Caco-2 (cell line): ENCODE data around the genes CEACAM5, PAFAH1B3 and CNFN.

DNA sequence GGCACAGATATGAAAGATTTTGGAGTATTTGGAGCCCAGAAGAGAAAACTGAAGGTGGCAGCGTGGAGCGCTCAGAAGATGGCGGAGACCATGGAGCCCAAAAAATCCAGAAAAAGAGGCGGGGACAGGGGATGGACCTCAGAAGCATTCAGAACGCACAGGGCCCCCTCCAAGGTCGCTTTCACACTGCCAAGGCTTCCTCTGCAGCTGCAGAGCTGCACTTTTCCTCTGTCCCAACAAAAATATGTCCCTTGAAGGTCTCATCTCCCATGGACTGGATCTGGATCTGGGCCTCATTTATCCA, 35.5 kb downstream of the ERICH4 start:
- PRO-cap = no peak
- RRBS = no CpG with 5 or more reads among the region's 6 CpGs

DNA sequence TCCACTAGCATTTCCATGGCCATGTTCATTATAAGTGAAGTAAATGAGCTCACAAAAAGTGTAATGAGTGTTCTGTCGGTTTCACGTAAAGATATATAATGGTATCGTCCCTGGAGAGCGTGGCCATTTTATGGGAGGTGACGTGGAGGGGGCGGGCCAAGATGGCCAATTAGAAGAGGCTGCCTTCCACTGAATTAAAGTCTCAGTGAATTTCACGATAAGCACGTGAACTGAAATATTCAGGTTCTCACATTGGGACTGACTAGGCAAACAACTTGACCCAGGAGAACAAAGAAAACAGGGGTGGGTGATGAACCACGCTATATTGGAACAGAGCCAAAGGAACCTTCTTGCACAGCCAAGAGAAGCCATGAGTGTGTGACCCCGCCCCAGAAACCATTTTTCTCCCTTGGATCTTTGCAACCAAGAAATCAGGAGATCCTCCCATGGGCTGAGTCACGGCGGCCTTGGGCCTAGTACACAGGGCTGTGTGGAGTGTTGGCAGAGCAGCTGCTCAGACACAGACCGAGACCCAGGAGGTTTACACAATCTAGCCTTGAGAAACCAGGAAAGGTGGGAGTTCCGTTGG, 36.8 kb downstream of the ERICH4 start:
- PRO-cap = no peak
- RRBS = no CpG with 5 or more reads among the region's 14 CpGs

DNA sequence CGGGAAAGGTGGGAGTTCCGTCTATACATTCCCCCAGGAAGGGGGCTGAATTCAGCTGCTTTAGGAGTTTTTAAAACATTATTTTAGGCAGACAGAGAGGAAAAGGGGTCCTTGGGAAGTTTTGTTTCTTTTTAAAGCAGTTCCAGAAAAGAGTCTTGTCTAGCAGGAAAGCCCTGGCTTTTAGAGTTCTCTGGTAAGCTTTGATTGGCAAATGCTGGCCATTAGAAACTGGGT, 58.8 kb downstream of the ERICH4 start:
- PRO-cap = no peak
- RRBS = no CpG with 5 or more reads among the region's 2 CpGs

DNA sequence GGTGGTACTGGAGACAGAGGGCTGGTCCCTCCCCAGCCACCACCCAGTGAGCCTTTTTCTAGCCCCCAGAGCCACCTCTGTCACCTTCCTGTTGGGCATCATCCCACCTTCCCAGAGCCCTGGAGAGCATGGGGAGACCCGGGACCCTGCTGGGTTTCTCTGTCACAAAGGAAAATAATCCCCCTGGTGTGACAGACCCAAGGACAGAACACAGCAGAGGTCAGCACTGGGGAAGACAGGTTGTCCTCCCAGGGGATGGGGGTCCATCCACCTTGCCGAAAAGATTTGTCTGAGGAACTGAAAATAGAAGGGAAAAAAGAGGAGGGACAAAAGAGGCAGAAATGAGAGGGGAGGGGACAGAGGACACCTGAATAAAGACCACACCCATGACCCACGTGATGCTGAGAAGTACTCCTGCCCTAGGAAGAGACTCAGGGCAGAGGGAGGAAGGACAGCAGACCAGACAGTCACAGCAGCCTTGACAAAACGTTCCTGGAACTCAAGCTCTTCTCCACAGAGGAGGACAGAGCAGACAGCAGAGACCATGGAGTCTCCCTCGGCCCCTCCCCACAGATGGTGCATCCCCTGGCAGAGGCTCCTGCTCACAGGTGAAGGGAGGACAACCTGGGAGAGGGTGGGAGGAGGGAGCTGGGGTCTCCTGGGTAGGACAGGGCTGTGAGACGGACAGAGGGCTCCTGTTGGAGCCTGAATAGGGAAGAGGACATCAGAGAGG, at the start of gene CEACAM5:
TSS of gene CEACAM5 (plus strand) at position 439 of the 733 bp plus-strand sequence.
- PRO-cap = unidirectional peak, plus-strand start at position 437 of the sequence
- RRBS = no CpG with 5 or more reads among the region's 6 CpGs

DNA sequence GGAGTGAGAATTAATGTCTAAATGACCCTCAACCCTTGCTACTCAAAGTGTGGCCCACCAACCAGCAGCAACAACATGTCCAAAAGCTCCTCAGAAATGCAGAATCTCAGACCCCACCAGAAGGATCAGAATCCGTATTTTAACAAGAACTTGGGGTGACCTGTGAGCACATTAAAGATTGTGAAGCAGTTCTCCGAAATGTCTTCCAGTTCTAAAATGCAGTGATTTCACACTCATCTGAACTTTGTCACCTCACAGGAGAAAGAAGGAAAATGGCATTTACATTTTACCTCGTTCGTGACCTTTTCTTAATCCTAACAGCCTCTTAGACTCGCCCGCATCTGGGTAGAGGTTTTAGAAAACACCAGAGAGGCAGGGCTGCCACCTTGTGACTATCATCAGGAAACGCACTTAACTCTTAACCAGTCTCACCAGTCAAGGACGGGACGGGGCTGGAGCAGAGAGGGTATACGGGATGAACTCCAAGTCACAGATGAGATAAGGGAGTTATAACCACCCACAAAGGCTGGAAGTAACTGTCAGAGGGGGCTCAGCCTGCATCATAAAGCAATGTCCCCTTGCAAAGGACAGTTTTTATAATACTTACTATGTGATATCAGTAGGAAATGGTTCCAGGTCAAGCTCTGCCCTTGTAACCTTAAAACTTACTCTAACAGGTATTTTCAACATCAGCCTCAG, 8.8 kb upstream of the CEACAM6 start:
- PRO-cap = no peak
- RRBS = no CpG with 5 or more reads among the region's 10 CpGs

- PRO-cap = no peak
- RRBS = no CpG with 5 or more reads among the region's 14 CpGs
Measured at GRCh38 chr19:41910069-41910945, 17.9 kb downstream of the ERFL start.

DNA sequence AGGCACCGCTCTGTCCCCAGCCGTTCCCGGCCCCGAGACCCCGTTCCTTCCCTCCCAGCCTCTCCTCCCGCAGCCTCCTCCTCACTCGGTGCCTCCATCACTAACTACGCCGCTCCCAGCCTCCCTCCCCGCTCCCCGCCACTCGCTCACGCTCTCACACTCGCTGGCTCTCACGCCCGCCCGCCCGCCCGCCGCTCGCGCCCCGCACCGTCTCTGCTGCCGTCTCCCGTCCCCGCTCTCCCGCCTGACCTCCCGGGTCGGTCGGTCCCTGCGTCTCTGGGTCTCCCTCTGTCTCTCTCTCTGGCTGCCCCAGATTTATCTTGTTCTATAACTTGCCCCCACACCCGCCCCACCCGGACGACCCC, 15.2 kb downstream of the ERFL start:
- PRO-cap = no peak
- RRBS = 50% methylated on average over 9 of the region's 35 CpGs

DNA sequence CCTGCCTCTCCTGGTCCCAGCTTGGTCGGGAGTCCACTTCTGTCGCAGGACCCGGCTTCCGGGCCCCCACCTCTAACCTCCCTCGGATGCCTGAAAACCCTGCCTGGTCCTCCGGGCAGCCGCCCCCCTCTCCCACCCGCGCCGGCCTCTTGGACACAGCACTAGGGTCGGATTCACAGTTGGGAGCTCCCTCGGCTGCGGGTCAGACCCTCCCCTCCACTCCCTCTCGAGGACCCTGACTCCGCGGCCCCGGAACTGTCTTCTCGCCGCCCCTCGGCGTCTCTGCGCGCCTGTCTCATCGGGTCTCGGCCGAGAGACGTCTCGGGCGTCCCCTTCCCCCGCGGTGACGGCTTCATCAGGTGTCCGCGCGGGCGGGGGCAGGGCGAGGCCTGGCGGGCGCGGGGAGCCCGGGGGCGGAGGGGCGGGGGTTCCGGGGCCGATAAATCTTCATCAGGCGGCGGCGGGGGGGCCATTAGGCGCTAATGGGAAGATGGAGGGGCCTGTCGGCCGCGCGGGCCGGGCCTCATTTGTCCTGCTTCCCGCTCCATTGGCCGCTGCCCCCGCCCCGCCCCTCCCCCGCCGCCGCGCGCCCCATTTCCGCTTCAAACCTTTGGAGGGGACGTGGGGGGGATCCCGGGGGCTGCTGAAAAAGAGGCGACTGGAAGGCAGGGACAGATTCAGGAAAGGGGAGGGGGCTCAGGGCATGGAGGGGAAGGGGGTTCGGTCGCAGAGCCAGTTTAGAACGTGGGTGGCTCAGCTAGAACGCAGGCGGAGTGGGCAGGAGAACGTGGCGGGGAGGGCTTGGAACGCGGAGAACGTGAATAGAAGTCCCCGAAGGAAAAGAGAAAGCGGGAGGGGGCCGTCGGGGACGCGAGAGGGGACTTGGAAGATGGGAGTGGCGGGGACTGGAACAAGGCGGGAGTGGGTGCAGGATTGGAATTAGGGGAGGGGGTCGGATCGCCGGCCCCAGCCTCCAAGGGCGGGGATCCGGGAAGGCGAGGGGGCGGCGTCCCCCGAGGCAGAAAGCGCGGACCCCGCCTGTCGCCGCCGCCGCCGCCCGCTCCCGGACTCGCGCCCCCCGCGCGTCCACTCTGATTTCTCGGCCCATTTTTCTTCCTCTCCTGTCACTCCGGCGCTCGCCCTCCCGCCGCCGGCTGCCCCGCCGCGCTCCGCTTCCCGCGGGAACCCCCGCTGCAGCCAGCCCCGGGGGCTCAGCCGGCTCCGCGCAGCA, 12.0 kb upstream of the ERFL start:
- PRO-cap = bidirectional peak, plus-strand start at position 176 of the sequence, minus-strand start at position 44 of the sequence; bidirectional peak, plus-strand start at position 469 of the sequence, minus-strand start at position 284 of the sequence; bidirectional peak, plus-strand start at position 595 of the sequence, minus-strand start at position 549 of the sequence; bidirectional peak, plus-strand start at position 1,124 of the sequence, minus-strand start at position 775 of the sequence
- RRBS = 23% methylated on average over 49 of the region's 127 CpGs

GRCh38 chr19:42068246-42068655, 1.8 kb downstream of the GRIK5 start:
- PRO-cap = no peak
- RRBS = no CpG with 5 or more reads among the region's 8 CpGs

GRCh38 chr19:42250147-42250752, 4.7 kb downstream of the ERF start:
- PRO-cap = no peak
- RRBS = 96% methylated on average over 7 of the region's 17 CpGs

DNA sequence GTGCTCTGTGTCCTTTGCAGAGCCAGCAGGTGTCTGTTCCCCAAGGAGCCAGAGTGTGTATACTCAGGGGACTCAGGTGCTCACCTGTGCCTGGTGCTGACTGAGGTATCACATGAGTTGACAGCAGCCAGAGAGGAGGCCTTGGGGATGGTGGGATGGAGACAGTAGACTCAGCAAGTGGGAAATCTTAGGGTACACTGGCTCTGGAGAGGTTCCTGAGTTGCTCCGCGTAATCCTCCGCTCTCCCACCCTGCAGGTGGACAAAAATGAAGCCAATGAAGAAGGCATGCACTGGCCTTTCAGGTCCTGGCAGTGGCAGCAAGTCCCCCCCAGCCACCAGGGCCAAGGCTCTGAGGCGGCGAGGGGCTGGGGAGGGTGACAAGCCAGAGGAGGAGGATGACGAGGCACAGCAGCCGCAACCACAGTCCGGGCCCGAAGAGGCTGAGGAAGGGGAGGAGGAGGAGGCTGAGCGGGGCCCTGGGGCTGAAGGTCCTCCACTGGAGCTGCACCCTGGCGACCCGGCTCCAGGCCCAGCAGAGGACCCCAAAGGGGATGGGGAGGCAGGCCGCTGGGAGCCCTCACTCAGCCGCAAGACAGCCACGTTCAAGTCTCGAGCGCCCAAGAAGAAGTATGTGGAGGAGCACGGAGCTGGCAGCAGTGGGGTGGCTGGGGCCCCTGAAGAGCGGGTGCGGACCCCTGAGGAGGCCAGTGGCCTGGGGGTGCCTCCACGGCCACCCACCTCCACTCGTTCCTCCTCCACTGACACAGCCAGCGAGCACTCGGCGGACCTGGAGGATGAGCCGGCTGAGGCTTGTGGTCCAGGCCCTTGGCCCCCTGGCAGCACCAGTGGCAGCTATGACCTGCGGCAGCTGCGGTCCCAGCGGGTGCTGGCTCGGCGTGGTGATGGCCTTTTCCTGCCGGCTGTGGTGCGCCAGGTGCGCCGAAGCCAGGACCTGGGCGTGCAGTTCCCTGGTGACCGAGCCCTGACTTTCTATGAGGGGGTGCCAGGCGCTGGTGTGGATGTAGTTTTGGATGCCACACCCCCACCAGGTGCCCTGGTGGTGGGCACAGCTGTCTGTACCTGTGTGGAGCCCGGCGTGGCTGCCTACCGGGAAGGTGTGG, 2.8 kb downstream of the CIC start:
- PRO-cap = no peak
- RRBS = 96% methylated on average over 4 of the region's 41 CpGs

DNA sequence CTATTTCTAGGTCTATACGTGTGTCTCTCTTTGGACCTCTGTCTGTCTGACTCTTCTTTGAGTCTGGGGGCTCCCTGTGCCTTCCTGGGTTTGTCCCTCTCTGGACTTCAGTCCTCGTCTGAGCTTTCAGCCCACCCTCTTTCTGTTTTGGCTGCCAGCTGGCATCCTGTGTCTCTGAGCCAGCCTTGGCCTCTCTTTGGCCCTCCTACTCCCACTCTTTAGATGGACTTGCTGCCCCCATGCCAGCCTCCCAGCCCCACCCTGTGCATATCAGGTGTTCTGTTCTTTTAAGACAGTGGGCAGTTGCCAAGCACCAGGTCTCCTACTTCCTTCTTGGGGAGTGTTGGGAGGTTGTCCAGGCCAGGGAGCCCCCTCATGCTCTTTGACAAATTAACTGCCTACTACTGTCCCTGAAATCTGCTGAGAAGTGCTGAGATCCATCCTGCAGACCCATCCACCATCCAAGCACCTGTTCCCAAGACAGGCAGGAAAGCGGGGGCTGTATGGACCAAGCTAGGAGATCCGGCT, 9.4 kb downstream of the CIC start:
- PRO-cap = no peak
- RRBS = no CpG with 5 or more reads among the region's 4 CpGs

- PRO-cap = no peak
- RRBS = no CpG with 5 or more reads among the region's 6 CpGs
Measured at GRCh38 chr19:42279084-42279760, 10.2 kb downstream of the CIC start.

- PRO-cap = no peak
- RRBS = 6% methylated on average over 6 of the region's 23 CpGs
Measured at GRCh38 chr19:42281122-42281703, 12.2 kb downstream of the CIC start.

DNA sequence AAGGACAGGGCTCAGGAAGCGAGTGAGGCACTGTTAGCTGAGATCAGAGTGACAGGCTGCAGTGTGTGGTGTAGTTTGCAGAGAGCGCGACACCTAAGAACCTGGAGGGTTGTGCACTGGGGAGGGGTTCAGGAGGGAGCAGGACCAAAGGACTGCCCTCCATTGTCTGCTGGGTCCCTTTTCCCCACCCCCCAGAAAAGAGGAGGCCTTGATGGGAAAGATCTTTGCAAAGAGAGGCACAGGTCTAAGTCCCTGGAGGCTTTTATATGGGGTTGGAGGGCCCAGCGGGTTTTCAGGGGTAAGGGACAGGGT, 16.0 kb downstream of the CIC start:
- PRO-cap = no peak
- RRBS = no CpG with 5 or more reads among the region's 4 CpGs

DNA sequence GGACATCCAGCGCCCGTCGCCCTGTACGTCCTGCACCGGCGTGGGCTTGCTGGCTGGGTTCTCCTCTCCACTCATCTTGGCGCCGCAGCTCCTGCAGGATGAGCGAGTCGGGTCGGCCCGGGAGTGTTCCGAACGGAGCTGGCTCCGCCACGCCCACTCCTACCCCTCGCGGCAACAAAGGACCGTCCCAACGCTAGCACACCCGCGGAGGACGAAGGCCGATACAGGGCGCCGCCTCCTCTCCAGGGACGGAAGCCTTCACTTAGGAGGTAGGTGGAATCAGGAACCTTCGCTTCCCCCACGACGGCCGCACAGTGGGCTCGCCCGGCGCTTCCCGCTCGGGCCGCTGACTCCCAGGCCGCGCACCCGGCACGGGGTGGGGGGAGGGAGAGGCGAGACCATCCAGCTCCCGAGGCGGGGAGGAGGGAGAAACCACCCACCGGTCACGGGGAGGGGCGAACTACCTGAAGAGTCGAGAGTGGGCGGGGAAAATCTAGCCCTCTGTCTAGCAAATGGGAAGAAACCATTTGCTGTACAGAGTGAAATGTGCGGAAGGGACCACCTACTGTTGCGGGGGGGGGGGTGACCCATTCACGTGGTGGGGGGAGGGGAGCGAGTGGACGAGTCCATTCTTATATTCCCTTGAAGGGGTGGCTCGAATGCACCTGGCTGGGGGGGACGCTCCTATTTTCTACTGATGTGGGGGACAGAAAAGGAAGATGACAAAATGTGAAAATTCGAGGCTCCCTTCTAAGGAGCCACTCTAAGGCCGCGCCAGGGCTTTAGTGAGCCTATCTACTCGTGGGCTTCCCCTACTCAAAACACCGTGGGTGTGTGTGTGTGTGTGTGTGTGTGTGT, at the start of gene PAFAH1B3:
TSS of gene PAFAH1B3 (minus strand) at position 390 of the 858 bp plus-strand sequence.
- PRO-cap = bidirectional peak, plus-strand start at position 199 of the sequence, minus-strand start at position 213 of the sequence; bidirectional peak, plus-strand start at position 504 of the sequence, minus-strand start at position 373 of the sequence
- RRBS = 3% methylated on average over 23 of the region's 61 CpGs

GRCh38 chr19:42368318-42368880, 21.7 kb downstream of the CNFN start:
- PRO-cap = no peak
- RRBS = no CpG with 5 or more reads among the region's 14 CpGs

- PRO-cap = no peak
- RRBS = no CpG with 5 or more reads among the region's 16 CpGs
Measured at GRCh38 chr19:42390091-42390418, at the start of gene CNFN. TSS of gene CNFN (minus strand) at chr19:42390297.

DNA sequence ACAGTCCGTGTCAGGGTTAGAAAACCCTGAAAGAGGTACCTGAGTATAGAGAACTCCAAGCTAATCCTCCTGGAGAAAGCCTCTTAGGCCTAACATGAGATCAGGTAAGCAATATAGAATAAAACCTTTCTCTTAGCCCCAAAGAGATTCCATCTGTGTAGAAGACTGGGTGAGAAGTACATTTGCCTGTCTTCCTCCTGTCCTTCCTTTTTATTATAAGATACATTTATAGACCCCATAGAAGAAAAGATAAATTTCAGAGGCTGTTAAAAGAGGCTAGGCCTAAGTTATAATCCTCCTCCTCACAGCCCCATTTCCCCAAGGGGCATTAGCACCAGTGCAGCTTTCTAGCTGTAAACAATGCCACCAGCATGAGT, 20.9 kb downstream of the CEACAM1 start:
- PRO-cap = no peak
- RRBS = no CpG with 5 or more reads among the region's 1 CpG

GRCh38 chr19:43325567-43326002, 27.9 kb upstream of the CD177 start:
- PRO-cap = no peak
- RRBS = no CpG with 5 or more reads among the region's 10 CpGs